ENCODE measurements around a stretch of chr4.

- PRO-cap: no peak
Observed at GRCh38 chr4:25158673-25159248, 1.5 kb downstream of the SEPSECS start.

GRCh38 chr4:25331498-25331789 is 18.9 kb downstream of the ZCCHC4 start:
- PRO-cap: bidirectional peak, plus-strand start at chr4:25331698, minus-strand start at chr4:25331630

DNA sequence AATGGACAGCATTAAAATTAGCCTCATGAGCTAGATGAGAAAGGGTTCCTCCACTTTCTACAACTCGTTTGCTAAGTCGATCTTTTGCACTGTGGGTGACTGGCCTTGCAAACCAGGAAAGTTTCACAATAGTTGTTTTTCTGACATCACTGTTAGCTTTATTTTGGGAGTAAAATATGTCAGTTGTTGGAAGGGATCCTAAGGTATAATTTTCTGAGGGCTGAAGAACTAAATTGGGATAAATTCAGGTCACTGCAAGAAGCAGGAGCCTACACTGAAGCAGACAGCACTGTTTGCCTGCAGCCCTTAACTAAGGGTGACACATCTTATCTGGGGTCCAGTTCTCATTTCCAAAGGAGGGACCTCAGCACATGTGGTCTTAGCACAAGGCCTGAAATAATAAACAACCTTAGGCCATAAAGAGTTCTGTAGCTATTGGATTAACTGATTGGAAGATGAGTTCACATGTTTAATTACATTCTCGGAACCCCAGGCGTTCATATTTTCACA is 29.2 kb downstream of the ANAPC4 start:
- PRO-cap: no peak

GRCh38 chr4:25865185-25866000 is 2.6 kb upstream of the SEL1L3 start:
- PRO-cap: no peak

- PRO-cap: no peak
Observed at GRCh38 chr4:25880113-25880698, 17.4 kb upstream of the SEL1L3 start.

- PRO-cap: no peak
Observed at GRCh38 chr4:25904802-25905017, 9.3 kb upstream of the SMIM20 start.

DNA sequence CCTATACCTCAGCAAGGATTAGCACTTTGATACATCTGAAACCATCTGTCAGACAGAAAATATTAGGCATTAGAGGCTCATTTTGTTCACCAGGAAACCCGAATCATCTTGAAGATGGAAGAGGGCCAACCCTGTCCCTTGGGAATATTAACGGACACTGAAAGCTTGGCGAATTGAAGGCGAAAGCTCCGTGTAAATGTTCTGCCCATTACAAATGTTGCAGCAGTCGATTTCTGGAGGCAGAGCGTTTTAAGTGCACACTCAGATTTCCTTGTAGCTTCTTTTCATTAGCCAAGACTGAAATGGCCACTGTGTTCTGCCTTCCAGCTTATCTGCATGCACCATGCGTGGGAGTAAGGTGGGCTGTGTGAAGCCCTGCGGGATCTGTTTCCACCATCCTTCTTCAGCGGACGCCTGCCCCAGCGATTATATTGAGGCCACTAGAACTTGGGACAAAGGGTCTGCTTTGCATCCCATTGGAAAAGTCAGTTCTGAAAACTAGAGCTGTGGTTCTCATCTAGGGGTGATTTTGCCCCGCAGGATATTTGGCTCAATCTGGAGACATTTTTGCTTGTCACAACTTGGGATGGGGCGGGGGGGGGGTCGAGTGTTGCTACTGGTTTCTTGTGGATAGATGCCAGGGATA is 1.4 kb downstream of the SMIM20 start:
- PRO-cap: no peak

- PRO-cap: no peak
Observed at GRCh38 chr4:26051114-26051385, 137.0 kb downstream of the SMIM20 start.

DNA sequence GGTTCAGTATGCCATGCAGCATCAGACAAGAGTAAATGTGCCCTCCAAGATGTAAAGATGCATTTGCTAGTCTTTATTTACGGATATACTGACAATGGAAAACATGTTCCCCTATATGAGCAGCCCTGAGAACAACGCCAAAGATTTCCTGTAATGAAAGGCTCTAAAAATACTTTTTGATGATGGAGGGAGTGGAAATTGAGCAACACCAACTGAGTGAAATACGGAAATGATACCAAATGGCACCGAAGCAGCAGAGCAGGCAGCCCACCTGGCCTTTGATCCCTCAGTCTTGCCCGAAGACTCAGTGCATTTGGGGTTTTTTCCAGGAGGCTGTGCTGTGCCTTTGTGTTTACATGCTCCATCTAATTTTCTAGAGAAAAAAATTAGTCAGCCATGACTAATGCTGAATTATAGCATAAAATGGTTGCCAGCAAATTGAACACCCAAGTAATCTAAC is 169.9 kb upstream of the RBPJ start:
- PRO-cap: no peak

DNA sequence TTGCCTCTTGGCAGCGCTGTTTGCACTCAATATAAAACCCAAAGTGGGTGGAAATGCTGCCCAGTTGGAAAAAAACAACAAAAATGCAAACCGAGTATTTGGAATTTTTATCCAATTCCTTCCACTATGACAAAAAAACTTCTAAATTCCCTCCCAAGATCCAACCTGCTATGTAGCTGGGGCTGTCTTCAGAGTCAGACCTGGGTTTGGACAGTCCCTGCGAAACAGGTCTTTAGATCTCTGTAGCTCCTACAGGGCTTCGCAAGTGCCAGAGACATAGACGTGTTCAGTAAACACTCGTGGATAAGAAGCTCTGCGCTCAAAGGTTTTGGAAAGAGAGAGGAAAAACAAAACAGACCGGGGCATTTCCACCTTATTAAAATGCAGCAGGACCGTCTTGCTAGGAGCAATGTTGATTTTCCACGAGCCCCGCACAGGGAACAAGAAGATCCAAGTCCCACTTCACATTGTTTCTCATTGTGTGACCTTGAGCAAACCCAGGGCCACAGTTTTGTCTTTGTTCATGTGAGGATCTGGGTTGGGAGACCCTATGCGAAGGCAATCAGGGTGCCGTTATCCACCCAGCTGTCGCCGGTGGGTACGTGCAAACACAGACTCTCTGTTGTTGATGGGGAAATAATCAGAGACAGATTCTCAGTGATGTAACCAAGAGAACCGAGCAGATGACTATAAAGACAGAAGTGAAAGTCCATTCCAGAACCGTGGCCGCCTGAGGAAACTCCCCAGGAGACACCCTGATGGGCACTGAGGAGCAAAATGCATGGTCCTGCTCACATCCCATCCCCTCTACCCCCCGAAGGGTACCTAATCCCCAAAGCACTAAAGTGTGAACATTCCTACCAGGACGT is 102.9 kb upstream of the RBPJ start:
- PRO-cap: no peak

DNA sequence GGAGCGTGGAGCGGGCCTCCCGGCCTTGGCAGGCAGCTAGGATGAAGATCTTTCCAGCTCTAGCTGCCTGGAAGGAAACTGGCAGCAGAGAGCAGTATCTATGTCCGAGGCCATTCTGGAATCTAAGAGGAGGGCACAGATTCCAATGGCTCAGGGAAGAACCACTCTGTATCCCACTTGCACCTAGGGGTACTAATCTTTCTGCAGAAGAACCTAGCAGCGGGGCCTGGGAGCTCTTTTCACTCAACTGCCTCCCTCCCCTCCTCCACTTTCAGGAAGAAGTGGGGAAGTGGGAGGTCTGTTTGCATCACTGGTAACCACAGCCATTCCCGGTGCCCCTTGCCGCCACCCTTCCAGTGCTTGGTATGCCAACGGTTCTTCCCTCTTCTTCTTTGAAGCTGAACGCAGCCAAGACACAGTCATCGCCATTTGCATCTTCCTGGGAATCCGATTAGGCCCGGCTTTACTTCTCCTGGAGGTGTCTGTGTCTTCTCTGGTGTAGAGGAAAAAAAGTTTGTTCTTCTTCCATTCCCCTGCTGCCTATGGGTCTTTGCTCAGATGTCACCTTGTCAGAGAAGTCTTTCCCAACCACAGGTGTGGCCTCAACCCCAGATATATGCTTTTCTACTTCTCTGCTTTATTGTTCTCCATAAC is 47.2 kb upstream of the RBPJ start:
- PRO-cap: bidirectional peak, plus-strand start at position 377 of the sequence, minus-strand start at position 267 of the sequence

- PRO-cap: bidirectional peak, plus-strand start at chr4:26320141, minus-strand start at chr4:26320050
Observed at GRCh38 chr4:26319908-26320108, 1.0 kb upstream of the RBPJ start.

DNA sequence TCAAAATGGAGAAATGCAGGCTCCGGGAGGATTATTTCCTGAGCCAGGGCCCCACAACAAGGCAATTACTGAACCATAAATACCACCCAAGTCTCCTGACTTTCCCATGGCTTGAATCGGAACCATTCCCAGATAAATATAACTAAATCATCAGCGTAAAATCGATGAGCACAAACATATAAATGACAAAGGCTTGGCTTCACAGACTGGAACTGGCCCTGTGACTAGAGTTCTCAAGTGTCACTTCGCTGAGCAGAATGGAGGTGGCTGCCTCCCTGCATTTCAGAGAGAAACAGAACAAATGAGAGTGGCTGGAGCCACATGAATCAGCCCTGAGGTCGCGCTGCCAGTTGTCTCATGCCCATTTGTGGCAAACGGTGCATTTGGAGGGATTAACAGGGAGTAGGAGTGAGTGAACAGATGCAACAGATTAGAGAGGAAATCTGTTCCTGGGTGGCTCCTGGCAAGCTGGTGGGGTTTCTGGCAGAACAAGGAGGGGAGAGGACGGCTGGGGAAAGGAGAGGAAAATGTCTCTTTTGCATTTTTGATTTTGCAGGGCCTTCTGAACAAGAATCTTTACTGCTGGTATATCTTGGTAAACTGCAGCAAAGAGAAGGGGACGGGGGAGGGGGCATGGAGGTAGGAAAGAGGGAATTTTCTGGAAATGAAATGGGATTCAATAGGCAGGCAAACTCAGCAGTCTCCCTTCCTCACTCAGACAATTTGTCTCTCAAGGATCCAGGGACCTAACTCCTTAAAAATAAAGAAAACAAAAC is 57.2 kb upstream of the STIM2 start:
- PRO-cap: bidirectional peak, plus-strand start at position 227 of the sequence, minus-strand start at position 214 of the sequence

DNA sequence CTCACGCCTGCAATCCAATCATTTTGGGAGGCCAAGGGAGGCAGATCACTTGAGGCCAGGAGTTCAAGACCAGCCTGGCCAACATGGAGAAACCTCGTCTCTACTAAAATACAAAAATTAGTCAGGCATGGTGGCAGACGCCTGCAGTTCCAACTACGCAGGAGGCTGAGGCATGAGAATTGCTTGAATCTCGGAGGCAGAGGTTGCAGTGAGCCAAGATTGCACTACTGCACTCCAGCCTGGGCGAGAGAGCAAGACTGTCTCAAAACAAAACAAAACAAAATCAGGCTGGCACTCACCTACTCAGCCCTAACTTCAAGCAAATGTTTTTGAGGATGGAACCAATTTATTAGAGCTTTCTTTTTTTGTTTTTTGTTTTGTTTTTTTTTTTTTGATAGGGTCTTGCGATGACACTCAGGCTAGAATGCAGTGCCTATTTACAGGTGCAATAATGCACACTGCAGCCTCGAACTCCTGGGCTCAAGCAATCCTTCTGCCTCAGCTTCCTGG is 33.2 kb upstream of the STIM2 start:
- PRO-cap: no peak

DNA sequence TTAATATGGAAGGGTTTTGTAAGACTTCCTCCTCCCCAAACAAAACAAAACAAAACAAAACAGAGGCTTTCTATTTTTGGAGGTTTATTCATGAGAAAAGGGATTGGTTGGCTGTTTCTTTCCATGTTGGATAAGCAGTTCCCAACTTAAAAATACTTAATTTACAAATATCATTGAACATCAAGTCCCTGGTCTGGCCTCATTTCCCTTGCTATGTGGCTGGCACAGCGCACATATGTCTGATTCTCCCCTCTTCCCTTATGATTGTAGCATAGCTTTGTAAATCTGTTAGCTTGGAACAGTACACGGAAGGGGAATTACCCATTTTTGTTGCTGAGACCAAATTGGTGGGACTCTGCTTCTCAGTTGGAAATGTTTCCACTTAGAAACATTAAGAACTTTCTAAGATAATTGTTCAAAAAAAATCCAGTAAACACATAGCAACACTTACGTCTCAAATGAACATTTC is 47.1 kb downstream of the STIM2 start:
- PRO-cap: no peak

DNA sequence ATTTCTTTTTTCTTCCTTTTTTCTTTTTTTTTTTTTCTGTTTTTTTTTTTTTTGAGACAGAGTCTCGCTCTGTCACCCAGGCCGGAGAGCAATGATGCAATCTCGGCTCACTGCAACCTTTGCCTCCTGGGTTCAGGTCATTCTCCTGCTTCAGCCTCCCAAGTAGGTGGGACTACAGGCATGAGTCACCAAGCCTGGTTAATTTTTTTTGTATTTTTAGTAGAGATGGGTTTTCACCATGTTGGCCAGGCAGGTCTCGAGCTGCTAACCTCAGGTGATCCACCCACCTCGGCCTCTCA is 835.6 kb downstream of the STIM2 start:
- PRO-cap: no peak

- PRO-cap: no peak
Observed at GRCh38 chr4:27760147-27760628, 899.5 kb downstream of the STIM2 start.

- PRO-cap: no peak
Observed at GRCh38 chr4:30757364-30757945, 37.3 kb downstream of the PCDH7 start.

DNA sequence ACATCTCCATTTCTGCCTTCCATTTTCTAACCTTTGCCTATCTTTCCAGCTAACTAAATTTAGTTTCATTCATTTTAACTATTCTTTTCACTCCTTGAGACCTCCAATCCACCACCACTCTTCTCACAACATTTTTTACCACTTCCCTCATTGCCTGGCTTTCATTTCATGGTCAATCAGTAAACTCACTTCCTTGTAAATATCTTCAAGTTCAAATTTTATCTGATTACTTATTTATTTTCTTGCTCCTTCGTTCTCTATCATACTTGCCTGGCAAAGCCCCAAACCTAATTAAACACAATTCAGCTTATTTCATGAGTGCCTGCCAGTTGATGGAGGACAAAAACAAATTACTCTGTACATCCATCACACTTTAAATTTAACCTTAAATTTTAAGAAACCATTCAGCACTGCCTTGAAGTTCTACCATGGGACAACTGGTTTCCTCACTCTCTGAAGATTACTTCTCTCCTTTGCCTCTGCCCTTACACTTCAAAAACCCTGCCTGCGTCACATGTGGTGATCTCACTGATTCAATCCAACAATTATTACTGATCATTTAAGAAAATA is 168.8 kb downstream of the ARAP2 start:
- PRO-cap: no peak

DNA sequence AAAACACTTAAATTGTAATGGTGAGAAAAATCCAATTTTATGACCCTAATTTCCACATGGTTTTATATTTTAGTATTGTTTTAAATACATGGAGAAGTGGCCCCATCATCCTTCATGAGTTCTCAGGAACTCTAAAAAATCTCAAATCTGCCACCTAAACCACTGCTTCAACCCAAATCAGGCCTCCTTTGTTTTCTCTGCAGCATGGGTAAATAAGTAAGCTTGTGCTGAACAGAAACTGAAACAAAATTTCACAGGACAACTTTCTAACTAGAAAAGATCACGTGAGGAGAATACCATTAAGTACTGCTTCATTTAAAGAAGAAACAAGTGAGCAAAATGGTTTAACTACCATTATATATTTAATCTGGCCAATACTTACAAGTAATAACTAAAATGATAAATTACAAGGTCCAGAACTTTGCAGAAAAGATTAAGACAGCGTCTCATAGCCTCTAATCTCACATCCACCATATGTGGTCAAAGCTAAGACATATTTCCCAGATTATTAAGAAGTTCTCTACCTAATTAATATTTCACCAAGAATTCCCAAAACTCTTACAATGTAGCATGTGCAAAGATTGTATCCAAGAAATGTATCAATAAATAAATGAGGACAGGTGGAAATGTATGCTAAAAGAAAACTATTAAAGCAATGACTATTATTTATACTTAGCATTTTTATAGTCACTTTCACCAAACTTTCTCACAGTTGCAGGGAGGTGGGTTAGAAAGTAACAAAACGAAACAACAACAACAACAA is 2.4 kb downstream of the ARAP2 start:
- PRO-cap: bidirectional peak, plus-strand start at position 261 of the sequence, minus-strand start at position 190 of the sequence

Measured in REH cell (cell line).